Smooth muscle cell (in vitro differentiated cells): ENCODE measurements around a stretch of chr12.

- RAMPAGE, long total RNA = no peak
These were observed 15.2 kb downstream of the ACACB start for GRCh38 chr12:109131454-109132090.

- RAMPAGE, long total RNA = no peak
These were observed 27.3 kb downstream of the ACACB start for GRCh38 chr12:109143763-109143962.

- RAMPAGE, long total RNA = no peak
These were observed 38.3 kb downstream of the ACACB start for GRCh38 chr12:109154404-109155449.

GRCh38 chr12:109196863-109197929, 80.8 kb downstream of the ACACB start:
- RAMPAGE, long total RNA = no peak

DNA sequence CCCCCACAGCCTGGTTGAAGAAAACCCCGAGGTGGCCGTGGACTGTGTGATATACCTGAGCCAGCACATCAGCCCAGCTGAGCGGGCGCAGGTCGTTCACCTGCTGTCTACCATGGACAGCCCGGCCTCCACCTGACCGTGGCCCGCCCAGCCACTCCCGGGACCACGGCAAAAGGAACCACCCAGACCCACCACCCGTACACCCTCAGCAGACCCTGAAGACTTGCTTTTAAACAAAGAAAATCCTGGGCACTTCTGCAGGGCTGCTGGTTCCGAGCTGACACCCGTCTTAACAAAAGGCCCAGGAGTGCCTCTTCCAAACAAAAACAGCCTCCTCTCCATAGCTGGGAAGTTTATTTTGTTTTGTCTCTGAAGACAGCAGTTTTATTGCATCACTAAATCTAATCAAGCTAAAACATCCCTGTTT, 42.8 kb downstream of the FOXN4 start:
- RAMPAGE, long total RNA = no peak

- RAMPAGE, long total RNA = no peak
These were observed 43.4 kb downstream of the MMAB start for GRCh38 chr12:109529772-109530341.

DNA sequence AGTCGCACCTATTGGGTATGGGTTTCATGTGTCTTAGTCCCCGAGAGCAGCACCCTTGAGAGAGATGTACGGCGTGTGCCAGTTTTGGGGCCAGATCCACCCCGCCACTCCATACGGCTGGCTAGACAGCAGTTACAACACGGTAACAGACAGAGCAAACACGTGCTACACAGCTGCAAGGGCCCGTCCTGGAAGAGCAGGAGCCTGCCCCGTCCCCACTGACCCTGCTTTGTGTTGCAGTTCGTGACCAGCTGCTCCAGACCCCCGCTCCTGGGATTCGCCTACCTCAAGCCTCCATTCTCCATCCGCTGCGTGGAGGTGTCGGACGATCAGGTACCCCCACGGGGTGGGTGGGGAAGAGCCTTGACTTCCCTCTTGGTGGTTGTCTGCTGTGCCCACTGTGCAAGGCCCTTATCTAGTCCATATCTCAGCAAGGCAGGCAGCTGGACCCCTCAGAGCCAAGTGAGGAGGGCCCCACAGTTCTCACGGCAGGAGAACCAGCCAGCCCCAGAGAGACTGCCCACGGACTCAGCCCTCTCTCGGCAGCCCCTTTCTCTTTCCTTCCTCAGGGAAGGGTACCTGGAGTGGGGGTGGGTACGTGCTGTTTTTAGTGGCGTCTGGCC, 40.0 kb downstream of the MMAB start:
- RAMPAGE, long total RNA = no peak

- RAMPAGE, long total RNA = no peak
These were observed 48.5 kb downstream of the MVK start for GRCh38 chr12:109622195-109622407.

GRCh38 chr12:109714068-109714772, 595 bp downstream of the FAM222A start:
- RAMPAGE, long total RNA = no peak

- RAMPAGE, long total RNA = no peak
These were observed 4.6 kb downstream of the FAM222A start for GRCh38 chr12:109718171-109718760.

GRCh38 chr12:109783792-109784334, 49.3 kb downstream of the TRPV4 start:
- RAMPAGE, long total RNA = no peak

DNA sequence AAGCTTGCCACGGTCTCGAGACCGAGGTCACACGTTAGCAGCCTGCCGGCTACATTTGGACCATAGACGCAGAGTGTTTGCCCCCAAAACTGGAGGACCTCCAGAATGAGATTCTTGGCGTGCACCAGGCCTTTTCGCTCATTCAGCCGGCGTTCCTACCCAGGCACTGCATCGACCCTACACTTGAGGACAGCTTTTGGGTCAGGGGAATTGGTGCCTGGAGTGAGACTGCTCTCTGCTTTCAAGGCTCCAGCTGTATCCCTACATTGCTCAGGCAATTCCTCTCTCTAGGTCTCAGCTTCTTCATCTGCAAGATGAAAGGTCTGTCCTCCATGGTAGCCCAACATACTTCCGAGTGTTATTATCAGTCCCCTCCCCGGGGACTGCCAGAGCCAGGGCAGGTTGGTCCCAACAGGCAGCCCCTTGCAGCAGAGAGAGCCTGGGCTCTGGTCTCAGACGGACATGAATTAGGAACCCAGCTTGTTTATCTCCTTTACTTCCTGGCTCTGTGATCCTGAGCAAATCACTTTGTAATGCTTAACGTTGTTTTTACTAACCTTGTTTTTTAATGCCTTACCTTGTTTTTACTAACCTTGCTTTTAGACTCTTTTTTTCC, 773 bp downstream of the TCHP start:
- RAMPAGE, long total RNA = no peak

GRCh38 chr12:109939152-109939469, 39.0 kb downstream of the TCHP start:
- RAMPAGE, long total RNA = no peak

- RAMPAGE, long total RNA = no peak
These were observed 47.1 kb downstream of the GIT2 start for GRCh38 chr12:109949041-109949548.

- RAMPAGE, long total RNA = no peak
These were observed 739 bp downstream of the ANKRD13A start for GRCh38 chr12:109999814-110000524.

GRCh38 chr12:110038912-110039803, 9.2 kb downstream of the C12orf76 start:
- RAMPAGE, long total RNA = no peak

GRCh38 chr12:110171679-110172128, 47.5 kb downstream of the IFT81 start:
- RAMPAGE, long total RNA = no peak

DNA sequence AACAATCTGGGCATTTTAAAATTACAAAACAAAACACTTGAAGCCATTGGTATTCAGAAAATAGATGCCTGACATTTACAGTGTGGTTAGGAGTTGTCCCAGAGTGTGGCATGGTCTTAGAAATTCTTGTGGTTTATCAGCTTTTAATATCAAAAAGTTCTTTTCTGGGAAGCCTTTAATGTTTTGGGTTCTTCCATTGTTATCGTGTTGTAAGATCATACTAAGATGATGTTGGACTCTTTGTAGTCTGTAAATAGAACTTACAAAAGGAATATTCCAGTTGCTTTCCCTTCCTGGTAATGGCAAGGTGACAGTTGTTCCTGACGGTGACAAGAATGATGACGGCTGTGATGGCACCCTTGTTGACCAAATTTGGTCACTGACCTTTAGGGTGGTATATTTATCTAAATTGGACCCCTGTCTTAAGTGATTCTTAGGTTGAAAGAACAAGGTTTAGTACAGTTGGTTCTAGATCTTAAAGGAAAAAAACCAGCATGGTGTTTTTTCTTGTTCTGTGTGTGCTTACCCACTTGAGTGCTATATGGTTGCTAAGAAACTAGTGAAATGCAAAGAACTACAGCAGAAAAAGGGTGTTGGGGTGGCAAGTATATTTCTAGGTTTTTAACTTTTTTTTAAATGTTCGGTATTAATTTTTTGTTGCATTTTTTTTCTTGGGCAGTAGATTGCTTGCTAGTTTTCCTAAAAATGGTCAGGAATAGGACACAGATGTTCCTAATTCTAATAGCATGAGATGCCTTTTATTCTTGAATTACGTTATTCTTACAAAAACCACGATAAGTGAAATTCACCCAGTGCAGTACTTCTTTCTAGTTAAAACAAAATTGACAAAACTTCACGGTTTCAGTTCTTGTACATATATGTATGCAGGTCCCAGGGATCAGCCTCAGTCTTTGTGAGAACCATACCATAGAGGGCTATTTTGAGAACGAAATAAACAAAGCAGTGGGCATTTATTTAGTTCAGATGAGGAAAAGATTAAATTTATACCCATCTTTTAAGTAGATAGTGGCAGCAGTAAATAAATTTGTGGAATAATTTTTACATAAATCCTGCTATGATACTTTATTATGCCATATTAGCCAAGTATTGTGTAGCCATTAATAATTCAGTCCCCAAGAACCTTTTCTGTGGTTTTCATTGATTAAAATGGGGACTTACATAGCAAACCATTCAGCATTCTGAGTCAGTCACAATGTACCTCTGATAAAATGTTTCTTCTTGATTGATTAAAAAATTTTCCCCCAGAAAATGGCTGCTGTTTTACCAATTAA, 2.3 kb downstream of the ATP2A2 start:
- RAMPAGE, long total RNA = no peak

DNA sequence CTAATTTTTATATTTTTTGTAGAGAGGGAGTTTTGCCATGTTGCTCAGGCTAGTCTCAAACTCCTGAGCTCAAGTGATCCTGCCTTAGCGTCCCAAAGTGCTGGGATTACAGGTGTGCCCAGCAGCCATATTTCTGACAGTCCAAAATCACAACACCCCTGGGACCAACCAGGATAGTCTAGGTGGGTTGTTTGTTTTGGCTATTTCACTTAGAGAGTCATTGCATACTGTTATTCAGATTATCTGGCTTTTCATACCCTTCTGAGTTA, 16.7 kb downstream of the ATP2A2 start:
- RAMPAGE, long total RNA = no peak

- RAMPAGE, long total RNA = no peak
These were observed 36.8 kb downstream of the ATP2A2 start for GRCh38 chr12:110317696-110318490.